ENCODE results near the genes CT45A6, ADGRG4 and ARHGEF6.

DNA sequence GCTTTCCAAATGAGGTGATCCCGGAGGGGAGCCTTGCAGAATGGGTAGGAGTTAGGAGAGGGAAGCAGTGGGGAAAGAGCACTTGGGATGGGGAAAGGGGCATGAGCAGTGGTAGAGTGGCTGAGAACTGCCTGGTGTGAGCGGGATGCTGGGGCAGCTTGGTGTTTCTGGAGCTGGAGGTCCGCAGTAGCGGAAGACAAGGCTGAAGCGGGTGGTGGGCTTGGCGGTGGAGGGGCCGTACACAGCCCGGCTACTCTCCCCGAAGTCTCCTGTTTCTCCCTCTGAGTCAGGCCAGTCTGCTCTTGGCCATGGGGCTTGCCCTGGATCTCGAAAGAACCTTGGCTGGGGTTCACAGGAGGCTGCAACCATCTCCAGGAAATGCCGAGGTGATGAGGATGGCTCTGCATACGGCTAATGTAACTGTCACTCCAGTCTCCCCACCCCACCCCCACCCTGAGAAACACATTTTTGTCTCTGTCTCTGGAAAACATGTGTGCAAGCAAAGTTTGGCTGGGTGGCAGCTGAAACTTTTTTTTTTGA, 11.4 kb upstream of the PLAC1 start:
- PRO-cap, result no peak

DNA sequence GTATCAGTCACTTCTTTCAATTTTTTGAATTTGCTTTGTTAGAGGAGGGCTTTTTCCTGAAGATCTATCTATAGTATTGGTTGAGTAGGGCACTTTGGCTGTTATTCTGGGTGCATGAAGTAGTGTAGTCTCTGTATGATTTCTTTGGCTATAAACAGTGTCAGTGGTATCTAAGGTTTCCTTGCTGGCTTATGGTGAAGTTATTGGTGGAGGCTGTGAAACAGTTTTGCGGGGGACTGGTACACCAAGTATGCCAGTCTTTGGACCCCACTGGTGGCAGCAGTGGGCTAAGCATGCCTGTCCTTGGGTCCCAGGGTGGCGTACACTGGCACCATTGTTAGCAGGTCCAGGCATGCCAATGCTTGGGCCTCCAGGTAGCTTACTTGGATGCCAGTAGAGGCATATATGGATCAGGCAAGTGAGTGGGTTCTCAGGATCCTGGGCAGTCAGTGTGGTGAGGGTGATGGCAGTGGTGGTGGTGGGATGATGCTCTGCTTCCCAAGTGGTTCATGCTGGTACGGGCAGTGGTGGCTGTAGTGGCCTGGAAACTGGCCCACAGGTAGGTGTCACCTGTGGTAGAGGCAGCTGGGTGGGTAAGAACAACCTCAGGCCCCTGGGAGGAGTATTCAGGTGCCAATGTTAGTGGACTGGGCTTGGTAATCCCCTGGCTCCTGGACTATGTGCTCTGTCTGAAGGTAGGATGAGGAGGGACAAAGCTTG, 8.0 kb downstream of the ETDC start:
- PRO-cap, result no peak

DNA sequence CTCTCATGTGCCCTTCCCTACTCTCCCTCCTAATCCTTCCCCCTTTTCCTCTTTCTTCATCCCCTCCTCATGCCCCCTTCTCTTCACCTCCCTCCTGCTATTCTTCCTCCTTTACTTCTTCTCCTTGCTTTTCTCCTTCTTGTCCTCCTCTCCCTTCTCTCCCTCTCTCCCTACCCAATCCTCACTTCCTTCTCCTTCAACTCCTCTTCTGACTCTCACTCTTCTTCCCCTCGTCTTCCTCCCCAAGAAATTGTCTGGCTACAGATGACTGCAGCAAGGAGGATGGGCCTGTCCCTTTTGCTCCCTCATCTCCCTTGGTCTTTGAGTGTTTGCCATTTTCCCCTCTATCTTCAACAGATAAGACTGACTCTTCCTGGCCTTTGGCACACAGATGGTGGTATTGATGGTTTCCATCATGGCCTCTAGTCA, 5.1 kb downstream of the ZNF75D start:
- PRO-cap, result no peak

DNA sequence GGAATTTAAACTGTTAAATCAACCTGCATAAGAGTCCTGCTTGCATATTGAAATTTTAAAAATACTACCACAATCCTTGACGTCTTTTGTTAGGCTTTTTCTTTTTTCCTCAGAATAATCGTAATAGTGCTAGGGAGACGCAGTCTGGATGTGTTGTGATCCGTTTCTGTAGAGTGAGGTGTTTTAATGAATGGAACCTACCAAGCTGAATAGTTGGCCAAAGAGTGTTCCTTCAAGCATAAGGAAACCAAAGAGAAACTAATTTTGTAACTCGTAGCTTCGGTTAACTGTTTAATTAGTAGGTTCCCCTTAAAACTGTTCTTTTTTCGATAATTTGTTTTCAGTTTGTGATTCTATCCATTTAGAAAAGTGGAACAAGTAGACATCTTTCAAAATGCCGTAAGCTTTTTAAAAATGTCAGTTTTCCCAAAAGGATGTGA, 2.0 kb downstream of the INTS6L start:
- PRO-cap, result no peak

DNA sequence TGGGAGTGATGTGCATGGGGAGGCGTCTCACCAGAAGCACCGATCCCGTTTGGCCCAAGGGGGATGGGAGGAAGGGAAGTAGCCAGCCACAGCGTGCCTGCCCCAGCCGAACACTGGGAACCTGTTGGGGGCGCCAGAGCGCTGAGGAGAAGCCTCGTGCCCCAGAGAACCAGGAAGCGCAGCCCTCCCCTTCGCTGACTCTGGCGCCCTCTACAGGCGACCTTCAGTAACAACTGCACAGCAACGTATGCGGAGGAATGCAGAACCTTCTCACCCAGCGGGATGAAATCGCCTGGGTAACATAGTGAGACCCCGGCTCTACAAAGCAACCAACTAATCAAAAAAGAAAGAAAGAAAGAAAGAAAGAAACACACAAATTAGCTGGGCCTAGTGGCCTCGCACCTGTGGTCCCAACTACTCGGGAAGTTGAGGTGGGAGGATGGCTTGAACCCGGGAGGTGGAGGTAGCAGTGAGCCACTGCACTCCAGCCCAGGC, at the start of gene CT45A6:
Gene CT45A6, minus strand, starts transcription at position 153 of the 495 bp plus-strand sequence.
- PRO-cap, result no peak

GRCh38 chrX:136030099-136031021, 45.1 kb downstream of the SLC9A6 start:
- PRO-cap, result no peak

DNA sequence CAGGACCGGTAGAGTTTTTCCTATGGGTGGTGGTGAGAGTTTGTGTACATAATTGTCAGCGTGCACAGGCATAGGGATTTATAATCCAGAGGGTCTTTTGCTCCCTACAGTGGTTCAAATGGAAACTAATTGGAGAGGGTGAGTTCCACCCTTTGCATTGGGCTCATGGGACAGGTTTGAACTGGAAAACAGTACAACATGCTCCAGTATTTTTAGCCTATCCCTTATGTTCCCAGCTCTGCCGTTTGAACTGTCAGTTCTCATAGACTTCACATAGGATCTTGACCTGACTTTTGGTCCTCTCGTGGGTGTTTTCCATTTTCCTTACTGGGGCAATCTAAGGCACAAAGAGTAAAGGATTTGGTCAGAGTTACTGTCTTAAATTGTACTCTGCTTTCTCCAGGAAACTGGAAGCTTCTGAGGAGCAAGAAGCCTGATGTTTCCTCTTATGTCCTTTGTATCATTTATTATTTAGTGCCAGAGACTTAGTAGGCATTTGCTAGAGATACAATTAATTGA, 17.7 kb upstream of the FHL1 start:
- PRO-cap, result no peak

DNA sequence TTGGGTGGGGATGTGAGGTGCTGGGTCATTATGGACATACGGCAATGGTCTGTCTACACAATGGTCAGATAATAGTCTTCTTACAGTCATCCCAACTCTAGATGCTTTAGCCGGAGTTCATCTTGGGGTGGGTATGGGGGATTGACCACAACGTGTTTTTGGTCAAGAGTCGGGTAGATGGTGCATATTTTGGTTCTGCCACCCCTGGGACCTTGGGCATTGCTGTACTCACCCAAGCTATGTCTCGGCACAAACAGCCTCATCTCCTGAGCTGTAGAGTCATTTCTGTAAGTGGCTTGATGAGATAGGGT, 8.3 kb upstream of the FHL1 start:
- PRO-cap, result no peak

DNA sequence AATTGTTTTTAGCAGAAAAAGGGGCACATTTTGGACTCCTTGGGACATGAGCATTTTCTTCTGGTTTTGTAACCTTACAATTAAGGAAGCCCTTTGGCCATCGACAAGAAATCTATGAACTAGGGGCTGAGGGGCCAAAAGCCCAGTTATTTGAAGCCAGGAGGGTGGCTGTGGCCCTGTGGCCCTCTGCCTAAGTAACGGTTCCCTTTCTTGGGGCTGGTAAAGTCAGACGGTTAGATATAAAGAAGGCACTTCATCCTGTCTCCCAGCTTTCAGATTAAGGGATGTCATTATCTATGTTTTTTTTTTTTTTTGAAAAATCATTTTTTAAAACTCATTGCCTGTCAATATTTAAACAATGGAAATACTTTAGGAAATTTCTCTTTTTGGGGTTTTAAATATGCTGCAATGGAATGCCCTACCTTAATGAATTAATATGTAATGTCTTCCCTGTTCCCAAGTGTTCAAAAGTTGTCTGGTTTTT, 865 bp downstream of the FHL1 start:
- PRO-cap, result no peak

DNA sequence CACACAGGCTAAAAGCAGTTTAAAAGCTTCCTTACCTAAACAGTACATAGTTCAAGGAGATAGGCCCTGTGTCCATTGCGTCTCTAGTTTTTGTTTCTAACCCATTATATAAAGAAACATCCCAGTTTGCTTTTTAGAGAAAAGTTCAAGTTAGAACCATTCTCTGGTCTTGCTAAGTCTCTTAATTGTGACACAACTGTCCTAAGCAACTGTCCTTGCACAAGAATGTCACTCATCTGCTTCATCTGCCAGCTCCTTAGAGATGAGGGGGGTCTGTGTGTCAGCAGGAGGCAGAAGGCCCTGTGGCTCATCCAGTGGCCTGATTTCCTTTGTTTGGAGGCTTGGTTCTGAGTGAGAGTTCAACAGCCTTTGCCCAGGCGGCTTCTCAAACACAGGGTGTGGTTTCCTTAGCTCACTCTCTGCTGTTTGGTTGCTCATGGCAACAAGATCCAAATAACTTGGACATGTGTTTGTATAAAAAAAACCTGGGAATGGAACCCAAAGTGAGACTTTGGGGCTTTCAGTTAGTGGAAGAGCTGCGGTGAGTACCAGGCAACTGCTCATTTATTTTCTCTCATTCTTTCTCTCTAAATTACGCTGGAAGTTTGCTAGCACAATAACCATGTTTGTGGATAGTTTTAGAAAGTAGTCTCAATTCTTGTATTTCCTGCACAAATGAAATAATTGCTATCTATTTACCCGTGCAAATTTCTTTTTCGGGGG, 7.7 kb downstream of the FHL1 start:
- PRO-cap, result bidirectional peak, plus-strand start at position 523 of the sequence, minus-strand start at position 331 of the sequence

GRCh38 chrX:136300580-136301106, at the start of gene ADGRG4:
Gene ADGRG4 (plus strand): TSS chrX:136300963.
- PRO-cap, result no peak

DNA sequence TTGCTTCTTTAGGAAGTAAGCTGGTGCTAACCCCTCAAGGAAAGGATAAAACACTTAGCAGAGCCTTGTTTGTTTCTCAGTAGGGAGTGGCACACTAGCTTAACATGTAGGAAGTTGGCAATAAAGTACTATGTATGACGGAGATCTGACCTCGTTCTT, 54.2 kb downstream of the VGLL1 start:
- PRO-cap, result no peak

GRCh38 chrX:136674475-136675344, 26.8 kb downstream of the CD40LG start:
- PRO-cap, result no peak

DNA sequence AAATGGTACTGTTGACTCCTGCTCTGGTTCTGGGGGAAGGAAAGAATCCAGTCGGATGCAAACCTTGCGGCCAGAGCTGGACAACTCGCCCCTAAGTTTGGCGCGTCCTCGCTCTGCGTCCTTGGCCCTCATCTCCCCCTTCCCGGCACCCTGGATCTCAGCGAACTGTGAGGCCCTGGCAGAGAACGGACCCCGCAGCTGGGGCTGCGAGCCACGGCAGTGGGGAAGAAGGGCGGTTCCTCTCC, 14.0 kb downstream of the ARHGEF6 start:
- PRO-cap, result bidirectional peak, plus-strand start at position 160 of the sequence, minus-strand start at position 135 of the sequence

DNA sequence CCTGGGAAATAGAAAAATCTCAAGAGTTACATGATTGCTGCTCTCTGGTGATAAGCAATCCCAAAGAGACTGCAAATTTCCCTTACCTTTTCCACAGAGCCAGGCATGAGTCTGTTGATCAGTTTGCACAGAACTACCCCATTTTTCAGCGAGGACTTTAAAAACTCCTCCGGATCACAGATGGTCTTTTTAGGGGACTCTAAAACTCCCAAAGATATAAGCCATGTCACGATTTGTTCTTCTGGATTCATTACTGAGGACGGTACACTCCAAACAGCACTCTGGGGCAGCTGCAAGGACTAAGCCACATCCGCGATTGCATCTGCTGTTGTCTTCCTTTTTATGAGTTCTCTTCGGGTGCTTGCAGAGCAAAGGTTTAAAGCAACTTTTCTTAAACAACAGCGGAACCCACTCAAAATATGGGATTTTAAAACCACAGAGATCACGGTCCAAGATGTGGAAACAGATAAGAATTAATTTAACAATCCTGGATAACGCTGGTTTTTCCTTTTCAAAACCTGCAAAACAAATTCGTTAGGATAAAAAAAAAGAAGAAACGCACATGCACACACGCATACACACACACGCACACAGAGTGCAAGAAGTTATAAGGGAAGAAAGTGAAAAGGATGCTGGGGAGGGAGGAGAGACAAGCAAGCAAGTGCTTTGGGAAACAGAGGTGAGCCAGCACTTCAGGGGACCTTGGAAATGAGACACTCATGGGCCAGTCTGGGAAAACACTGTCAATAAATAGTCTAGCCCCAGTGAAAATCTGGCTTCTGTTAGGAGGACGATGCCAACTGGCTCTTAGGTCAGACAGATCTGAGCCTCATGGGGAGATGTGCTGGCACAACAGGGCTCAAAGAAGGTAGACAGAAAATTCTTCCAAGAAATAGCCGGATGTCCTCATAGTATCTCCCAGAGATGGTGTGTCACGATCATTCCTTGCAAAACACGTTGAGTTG, at the start of gene ARHGEF6:
Gene ARHGEF6, minus strand, starts transcription at position 301 of the 965 bp plus-strand sequence.
- PRO-cap, result bidirectional peak, plus-strand start at position 334 of the sequence, minus-strand start at position 301 of the sequence; unidirectional peak, minus-strand start at position 721 of the sequence

GRCh38 chrX:136878841-136879698, 1.5 kb downstream of the RBMX start:
- PRO-cap, result unidirectional peak, minus-strand start at chrX:136879273

DNA sequence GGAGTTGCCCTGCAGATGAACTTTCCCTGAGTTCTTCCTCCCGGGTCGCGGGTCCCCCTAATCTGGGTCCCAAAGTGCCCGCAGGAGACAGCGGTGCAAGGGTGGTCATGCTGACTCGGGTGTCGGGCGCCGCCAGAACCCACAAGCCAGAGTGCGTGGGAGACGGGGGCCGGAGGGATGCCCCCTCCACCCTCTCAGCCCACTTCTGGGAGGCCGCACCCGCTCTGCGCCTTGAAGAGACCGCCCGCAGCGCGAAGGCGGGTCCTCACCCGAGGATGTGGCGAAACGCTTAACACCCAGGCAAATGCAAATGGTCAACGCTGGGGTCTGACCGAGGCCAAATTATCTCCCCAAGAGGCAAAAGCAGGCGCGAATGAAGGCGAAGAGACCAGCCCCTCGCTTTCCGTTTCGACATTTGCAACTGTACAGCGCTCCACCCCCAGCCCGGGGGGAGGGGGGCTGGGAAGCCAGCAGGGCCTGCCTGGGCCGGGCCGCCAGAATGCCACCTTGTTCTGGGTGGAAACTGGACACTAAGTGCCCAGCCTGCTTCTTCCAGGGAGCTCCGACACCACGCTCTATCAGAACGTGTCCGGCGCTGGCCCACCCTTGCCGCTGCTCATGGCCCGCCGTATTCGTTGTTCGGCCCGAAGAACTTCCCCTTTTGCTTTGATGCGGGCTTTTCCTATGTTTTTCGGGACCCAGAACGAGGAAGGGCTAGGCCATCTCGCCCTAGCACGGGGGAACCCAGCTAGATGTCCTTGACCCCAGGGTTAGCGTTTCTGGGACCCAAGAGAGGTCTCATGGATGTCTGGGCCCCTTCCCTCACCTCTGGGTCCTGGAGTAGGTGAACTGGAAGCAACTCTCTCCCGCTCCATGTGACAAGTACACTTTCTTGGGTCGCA, 137.6 kb upstream of the ZIC3 start:
- PRO-cap, result no peak

DNA sequence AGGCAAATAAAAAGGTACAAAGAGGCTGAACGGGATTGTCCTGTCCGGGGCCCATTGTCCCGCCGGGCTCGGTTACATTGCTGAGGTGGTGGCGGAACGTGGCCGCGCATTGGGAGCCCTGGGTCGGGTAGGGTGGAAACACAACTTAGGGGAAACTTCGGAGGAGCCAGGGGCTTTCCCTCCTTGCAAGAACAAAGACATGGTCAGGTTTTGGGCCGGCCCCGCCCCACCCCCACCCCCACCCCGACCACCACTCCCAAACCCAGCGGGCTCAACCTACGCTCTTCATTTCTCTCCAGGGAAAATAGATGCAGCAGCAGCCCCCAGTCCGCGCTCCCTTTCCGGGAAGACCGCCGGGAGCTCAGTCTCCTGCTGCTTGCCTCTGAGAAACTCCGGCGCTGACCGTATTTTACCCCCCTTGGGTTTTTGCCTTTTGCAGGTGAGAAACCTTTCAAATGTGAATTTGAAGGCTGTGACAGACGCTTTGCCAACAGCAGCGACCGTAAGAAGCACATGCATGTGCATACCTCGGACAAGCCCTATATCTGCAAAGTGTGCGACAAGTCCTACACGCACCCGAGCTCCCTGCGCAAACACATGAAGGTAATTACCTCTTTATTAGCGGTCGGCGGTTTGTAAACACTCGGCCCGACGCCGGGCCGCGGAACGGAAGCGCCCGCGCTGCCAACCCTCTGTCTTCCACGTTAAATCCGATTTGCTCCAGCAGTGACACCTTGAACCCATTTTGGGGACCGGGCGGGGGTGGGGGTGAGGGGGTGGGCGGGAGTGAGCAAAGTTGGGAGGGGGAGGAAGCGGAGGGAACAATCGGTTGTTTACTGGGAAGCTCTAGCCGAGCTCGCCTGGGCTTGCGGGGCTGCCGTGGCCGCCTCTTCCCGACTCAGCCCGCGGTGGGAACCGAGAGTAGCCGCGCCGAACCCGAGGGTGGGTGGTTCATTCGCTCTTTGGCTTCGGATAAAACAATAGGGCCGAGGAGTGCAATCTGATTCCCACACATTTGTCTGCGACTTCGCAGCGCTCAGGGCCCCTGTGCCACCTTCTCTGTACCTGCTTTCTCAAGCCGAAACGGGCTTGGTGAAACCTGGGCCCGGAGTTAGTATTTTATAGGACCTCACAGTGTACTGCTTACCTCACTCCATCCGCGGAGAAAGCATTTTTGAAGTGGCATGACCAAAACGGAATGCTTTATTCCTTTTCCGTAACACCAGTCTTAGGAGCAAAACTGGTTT, 3.0 kb downstream of the ZIC3 start:
- PRO-cap, result no peak

GRCh38 chrX:138778441-138778749, 66.9 kb upstream of the FGF13 start:
- PRO-cap, result no peak

GRCh38 chrX:139202519-139202999, 328.0 kb upstream of the F9 start:
- PRO-cap, result no peak

All from left ventricle myocardium (tissue), 1 donor.